Type B pancreatic cell (in vitro differentiated cells): Measurements from ENCODE around the genes SLC6A2, AMFR and MT1H.

DNA sequence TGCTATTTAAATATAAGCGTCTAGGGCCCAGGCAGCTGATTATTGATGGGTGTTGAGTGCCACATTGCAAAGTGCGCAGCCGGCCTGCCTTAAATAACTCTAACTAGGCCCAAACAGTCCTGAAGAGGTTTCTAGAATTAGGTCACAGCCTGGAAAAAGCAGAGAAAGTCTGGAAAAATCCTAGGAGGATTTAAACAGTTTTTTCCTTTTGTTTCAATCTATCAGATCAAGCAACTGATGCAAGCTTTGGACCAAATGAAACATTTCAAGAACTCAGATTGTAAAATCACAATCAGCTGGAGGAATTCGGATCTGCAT is 46.3 kb downstream of the IRX3 start:
- PRO-cap = no peak

GRCh38 chr16:54385046-54385427 is 98.5 kb upstream of the IRX3 start:
- PRO-cap = no peak

- PRO-cap = no peak
Measured at GRCh38 chr16:54457025-54457372, 170.4 kb upstream of the IRX3 start.

GRCh38 chr16:54589480-54589769 is 302.8 kb upstream of the IRX3 start:
- PRO-cap = no peak

GRCh38 chr16:54714767-54715258 is 215.9 kb upstream of the IRX5 start:
- PRO-cap = no peak

- PRO-cap = no peak
Measured at GRCh38 chr16:55325099-55325963, 1.3 kb downstream of the IRX6 start.

GRCh38 chr16:55477152-55477839 is 1.7 kb upstream of the MMP2 start:
- PRO-cap = no peak

GRCh38 chr16:55479829-55480862 is 1.1 kb downstream of the MMP2 start:
- PRO-cap = no peak

DNA sequence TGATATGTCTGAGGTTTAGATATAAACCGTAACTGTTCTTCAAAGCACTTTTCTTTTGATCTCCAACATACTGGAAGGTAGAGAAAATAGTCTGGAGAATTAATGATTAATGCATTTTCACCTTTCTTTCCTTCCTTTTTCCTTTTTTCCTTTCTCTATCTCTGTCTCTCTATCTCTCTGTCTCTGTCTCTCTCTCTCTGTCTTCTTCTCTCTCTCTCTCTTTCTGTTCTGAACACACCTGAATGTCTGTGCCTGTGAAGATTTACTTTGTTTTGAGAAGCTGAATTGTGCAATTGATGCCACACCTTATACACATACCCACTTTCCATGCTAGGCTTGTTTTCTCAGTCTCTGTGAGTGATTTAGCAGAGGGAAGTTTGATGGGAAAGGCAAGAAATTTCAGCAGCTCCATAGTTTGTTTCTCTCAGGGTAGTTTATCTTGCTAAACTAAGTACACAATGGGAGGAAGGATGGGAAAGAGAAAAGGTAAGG is 9.4 kb upstream of the CAPNS2 start:
- PRO-cap = no peak

GRCh38 chr16:55655514-55656496 is at the start of gene SLC6A2:
TSS of gene SLC6A2 (plus strand) at chr16:55655988.
- PRO-cap = bidirectional peak, plus-strand start at chr16:55656106, minus-strand start at chr16:55656010

DNA sequence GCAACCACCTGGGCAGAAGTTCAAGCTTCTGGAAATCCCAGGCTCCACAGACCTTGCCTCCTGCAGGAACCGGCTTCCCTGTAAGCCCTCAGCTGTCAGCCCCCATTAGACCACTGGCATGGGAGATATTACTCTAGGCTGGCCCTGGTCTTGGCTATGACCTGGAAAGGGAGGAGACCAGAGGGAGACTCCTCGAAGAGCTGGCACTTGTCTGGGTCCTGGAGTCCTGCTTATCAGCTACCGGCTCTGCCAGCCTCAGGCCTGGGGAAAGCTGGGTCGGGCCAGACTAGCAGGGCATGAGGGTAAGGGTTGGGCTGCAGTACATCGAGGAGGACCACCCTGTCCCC is 53.9 kb downstream of the SLC6A2 start:
- PRO-cap = no peak

DNA sequence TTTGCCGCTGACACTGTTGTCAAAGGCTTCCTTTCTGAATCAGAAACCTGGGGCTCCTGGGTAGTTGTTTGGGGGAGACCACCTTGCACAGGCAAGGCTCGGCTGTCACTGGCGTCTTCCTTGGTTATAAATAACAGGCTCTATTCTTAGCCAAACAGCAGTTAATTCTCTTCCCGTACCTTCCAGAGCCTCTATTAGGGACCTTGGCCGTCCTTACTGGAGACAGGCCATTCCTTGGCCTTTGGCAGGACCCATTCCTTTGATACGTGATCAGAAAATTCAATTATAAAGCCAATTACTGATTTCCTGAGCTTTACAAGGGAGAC is 104.5 kb downstream of the GNAO1 start:
- PRO-cap = no peak

DNA sequence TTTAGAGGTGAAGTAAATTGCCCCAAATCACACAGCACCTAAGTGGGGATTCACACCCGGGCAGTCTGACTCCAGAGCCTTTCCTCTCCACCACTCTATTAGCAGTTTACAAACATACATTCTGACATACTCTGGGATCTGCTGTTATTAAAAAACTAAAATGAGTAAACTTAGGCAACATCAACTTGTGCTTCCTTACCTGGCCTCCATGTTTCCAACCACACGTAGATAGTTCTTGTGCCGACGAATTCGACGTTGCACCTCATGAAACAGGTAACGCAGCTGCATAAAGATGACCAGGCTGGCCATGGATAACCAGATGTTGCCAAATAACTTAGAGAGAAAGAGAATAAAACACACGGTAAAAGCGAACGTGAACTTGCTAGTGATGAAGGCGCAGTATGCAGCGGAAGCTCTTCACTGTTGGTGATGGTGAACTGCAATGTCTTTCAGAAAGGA is 22.5 kb downstream of the AMFR start:
- PRO-cap = no peak

DNA sequence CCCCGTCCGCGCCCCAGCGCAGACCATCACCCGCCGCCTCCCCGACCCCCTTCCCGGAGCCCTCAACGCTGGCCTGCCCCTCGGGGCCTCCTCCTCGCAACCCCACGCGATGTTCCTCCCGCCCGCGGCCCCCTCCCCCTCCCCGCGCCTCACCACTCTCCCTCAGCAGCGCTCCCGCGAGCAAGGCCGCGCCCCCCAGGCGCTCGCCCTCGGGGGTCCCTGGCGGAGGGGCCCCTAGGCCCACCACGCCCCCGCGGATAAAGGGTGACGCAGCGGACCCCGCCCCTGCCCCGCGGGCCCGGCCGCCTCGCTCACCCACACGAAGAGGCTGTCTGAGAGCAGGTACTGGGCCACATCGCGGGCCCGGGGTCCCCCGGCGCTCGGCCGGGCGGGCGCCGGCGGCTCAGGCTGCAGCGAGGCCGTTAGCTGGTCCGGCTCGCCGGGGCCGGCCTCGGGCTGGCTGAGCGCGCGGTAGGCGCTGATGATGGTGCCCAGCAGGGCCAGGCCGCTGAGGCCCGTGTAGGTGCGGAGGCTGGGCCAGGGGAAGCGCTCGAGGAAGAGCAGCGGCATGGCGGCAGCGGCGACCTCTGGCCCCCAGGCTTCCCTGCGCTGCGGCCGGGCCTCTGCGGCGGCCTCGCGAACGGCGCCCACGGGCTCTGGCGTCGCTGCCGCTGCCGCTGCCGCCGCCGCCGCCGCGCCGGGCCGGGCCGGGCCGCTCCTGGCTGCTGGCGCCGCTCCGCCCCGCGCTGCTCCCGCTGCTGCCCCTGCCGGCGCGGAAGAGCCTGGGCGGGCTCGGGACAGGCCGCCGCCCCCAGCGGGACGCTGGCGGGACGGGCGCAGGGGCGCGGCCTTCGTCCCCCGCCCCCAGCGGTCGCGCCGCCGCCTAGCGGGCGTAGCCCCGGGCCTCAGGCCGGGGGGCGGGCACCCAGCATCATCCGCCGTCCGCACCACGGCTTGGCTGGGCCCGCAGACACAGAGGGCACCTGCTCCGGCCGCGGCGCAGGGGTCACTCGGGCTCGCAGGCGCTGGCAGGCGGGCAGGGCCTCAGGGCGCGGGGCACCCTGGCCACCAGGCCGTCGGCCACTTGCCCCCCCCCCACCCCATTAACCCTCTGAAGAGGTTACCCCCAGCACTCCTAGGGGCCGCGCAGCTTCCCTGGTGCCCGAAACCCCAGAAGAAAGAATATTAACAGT is at the start of gene AMFR:
Gene AMFR, minus strand, starts transcription at position 788 of the 1,193 bp plus-strand sequence.
- PRO-cap = bidirectional peak, plus-strand start at position 318 of the sequence, minus-strand start at position 52 of the sequence; bidirectional peak, plus-strand start at position 810 of the sequence, minus-strand start at position 720 of the sequence

DNA sequence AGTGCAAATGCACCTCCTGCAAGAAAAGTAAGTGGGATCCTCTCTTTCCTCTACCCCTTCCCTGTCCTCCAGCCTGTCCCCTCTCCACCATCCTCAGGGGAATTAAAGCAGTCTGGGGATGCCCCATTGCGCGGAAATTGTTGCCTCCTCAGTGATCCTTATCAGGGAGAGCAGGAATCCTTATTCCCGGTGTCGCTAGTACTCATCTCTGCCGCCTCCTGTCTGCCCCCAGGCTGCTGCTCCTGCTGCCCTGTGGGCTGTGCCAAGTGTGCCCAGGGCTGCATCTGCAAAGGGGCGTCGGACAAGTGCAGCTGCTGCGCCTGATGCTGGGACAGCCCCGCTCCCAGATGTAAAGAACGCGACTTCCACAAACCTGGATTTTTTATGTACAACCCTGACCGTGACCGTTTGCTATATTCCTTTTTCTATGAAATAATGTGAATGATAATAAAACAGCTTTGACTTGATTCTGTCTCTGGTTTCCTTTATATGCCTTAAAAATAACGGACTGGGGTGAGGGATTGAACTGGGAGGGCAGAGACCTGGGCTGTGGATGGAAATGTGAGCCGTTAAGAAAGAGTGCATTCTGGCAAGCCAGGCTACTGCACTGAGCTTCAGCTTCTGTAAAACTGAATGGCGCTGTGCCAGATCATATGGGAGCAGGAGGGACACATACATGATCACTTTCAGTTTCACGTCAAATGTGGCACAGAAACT is 805 bp downstream of the MT2A start:
- PRO-cap = no peak

- PRO-cap = no peak
Measured at GRCh38 chr16:56627130-56627866, 1.7 kb downstream of the MT1E start.

- PRO-cap = no peak
Measured at GRCh38 chr16:56668979-56670024, at the start of gene MT1H. TSS of gene MT1H (plus strand) at chr16:56669814.

DNA sequence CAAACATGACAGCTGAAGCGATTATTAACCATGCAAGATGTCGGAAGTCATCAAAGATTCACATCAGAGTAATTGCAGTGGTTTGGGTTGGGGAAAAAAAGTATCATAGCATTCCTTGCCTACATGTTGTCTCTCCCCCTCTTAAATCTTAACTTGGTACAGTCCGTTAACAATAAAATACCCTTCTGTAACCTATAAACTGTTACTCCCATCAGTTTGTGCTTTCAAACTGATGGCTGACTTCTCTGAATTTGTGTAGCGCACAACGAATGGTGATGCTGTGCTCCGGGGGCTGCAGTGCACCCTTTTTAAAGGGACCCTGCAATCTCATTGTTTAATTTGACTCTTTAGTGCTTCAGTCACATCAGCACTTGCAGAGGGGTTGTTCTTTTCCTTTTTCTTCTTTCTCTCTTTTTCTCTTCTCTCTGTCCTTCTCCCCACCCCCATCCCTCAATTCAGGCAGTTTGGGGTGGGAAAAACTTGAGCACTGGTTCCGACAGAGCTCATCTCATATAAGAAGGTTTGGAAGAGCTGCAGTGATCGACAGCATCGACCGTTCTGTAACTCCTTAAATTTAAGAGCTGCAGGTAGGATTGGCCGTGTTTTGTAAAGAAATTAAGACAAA is 51.8 kb downstream of the NUP93 start:
- PRO-cap = no peak

- PRO-cap = no peak
Measured at GRCh38 chr16:56849669-56850327, 15.2 kb upstream of the SLC12A3 start.

DNA sequence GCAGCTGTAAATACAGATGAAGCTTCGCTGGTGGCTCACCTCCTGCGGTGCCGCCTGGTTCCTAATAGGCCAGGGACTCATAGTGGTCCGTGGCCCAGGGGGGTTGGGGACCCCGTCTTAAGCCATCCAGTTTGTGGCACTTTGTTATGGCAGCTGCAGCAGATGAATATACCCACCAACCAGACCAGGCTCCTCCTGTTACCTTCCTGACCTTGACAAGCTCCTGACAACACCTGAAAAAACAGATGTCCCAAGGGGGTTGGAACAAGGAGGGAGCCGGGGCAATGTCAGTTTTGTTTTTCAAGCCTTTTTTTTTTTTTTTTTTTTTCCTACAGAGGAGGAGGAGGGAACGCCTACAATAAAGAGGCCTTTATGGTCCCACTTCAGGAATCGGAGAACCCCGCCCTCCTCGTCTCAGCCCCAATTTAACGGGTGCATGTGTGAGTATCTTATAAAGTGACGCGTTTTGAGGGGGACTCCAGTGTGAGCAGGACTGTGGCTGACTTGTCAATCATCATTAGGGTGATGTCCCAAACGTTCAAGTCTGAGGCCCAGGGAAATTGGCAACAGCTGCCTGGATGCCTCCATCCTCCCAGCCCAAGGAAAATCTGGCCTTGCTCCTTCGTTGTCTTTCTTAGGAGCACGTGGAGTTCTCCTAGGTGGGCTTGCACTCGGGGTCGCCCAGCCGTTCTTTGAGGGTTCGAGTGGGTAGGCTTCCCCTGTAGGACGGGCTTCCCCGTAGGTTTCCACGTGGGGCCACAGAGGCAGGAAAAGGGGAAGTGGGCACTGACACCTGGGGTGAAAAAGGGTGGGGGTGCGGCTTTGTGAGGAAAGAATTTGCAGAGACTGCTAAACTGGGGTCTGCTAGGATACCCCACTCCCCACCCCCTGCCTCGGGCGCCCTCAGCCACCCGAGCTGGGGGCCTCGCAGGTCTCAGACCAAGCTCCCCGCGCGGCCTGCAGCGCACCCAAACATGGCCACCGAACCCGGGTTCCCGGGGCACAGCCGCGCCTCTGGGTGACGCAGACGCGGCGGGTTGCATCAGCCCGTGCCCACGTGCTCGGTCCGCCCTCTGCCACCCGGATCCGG is 668 bp upstream of the HERPUD1 start:
- PRO-cap = bidirectional peak, plus-strand start outside the sequence, minus-strand start at position 976 of the sequence